HL-60 (cell line): ENCODE results near the gene FILIP1.

DNA sequence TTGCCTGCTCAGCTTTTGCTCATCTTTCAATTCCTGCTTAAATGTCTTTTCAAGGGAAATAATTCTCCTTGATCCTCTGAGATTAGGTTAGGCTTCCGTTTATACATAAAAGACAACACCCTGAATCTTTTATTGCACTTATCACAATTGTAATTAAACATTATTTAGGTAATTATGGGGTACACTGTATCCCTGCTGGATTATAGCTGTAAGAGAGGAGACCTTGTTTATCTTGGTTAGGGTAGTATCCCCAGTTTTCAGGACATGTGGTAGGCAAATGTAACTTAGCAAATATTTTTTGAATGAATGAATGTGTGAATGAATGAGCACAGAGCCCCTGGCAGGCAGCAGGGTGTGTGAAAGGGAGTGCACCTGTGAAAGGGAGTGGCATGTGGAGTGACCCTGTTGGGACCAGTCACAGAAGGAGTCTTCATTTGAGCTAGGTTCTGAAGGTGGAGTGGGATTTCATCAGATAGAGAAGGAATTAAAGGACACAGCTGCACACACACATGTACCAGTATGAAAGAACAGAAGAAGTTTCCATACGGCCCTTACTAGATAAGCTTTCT, 4.8 kb downstream of the SMAP1 start:
- RRBS: no CpG with 5 or more reads among the region's 2 CpGs

- RRBS: no CpG with 5 or more reads among the region's 47 CpGs
Observed at GRCh38 chr6:71288867-71289185, 215 bp downstream of the OGFRL1 start.

DNA sequence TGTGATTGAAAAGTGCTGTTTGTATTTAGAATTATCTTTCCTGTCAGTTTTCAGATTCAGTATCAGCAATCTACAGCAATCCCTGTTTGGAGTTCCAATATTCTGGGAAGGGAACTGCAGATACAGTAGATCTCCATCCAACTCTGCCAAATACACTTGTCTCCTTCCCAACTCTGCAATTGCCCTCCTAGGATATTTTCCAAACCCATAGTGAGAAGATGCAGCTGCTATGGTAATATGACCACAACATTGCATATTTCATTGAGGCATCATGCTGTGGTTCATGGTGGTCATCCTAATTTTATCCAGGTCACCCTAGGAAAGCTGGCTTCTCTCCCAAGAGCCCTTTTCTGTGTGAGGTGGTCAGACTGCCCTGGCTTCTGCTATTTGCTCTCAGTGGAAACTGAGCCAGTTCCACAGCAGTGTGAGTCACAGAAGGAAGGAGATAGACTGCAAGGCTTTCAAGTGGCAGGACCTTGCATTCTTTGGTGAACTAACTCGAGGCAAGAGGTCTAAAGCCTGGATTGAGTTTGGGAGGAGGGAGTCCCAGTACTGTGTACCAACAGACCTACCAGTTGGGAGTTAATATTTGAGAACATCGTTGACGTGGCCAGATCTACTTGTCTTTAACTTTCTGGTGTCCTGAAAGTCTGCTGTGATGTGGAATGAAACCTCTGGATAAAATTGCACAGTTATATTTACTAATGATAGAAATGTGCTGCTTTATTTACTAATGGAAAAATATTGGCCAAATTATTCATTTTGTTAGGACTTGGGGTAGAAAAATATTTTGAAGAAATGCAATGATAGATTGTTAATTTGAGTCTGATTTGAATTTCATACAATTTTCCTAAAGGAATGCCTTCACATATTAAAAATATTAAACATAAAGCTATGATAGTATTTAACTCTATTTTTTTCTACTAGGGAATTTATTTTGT, 5.7 kb downstream of the OGFRL1 start:
- RRBS: no CpG with 5 or more reads among the region's 3 CpGs

DNA sequence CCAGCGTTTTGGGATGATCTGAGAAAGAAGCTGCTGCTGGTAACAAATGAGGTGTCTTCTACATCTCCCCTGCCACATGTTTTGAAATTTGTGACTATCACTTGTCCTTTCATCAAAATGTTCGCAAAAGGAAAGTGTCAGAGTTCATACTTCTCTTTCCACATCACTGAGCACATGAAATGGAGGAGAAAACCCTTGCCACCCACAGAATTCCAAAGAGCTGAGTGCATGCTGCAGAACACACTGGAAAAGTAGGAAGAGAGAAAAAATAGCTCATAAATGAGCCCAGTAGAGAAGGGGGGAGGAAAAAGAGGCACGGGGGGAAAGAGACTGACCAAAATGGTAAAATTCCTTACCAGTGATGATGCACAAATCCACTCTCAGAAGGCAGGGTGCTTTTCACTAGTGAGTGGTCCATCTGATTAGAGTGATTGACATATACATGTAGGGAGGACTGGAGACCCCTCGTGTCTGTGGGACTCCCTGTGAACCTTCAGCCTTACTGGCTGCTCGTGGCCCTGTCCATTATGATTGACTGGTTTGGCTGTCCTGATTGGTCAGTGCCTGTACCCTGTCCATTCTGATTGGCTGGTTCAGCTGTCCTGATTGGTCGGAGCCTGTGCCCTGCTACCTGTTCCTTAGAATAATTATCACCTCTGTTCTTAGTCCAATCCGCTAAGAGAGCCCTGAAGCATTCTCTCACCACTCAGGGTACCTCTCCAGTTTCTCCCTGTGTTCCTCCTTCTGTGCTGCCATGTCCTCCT, 180.6 kb downstream of the OGFRL1 start:
- RRBS: no CpG with 5 or more reads among the region's 7 CpGs

DNA sequence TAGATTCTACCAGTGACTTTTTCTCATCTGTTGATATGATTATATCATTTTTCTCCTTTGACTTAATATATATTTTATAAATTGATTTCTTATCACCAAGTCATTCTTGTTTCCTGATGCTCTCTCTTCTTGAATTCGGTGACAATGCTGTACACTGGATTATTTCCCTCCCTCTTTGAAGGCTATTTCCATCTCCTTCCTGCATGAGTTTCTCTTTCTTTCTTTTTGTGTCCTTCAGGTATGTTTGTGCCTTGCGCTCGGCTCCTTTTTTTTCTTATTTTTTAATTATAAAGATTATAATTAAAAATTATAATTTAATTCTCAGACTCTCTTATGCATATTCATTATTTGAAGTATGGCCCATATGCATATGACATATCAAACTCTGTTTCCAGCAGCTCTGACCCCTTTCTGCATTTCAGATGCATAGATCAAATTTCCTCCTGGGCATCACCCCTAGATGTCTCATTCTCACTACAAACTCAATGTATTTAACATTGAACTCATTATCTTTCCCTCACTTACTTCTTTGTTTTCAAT, 232.8 kb upstream of the RIMS1 start:
- RRBS: no CpG with 5 or more reads among the region's 3 CpGs

DNA sequence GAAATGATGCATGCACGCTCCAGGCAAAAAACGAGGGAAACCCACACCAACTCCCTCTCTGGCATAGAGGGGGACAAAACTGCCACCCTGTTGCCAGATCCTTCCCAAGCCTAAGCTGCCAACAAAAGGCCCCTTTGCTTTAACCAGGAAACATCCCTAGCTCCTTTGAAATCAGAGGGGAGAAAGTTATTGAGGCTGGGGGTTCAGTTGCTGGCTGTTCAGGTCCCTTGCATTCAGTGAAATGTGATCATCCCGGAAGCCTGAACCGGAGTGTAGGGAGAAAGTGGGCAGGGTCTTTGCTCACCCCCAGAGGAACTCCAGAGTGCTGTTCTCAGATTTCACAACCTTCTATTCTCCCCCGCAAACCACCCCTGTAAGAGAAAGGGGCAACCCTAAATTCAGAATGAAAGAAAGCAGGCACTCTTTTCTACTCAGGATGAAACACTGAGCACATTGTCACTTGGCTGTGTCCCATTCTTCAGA, 139.9 kb downstream of the KHDC1L start:
- RRBS: no CpG with 5 or more reads among the region's 5 CpGs

GRCh38 chr6:73309359-73309628, 44.8 kb downstream of the DPPA5 start:
- RRBS: no CpG with 5 or more reads among the region's 8 CpGs

- RRBS: no CpG with 5 or more reads among the region's 71 CpGs
Observed at GRCh38 chr6:73309629-73310768, 44.1 kb downstream of the DPPA5 start.

- RRBS: no CpG with 5 or more reads among the region's 5 CpGs
Observed at GRCh38 chr6:73505524-73505987, 15.3 kb downstream of the EEF1A1 start.

DNA sequence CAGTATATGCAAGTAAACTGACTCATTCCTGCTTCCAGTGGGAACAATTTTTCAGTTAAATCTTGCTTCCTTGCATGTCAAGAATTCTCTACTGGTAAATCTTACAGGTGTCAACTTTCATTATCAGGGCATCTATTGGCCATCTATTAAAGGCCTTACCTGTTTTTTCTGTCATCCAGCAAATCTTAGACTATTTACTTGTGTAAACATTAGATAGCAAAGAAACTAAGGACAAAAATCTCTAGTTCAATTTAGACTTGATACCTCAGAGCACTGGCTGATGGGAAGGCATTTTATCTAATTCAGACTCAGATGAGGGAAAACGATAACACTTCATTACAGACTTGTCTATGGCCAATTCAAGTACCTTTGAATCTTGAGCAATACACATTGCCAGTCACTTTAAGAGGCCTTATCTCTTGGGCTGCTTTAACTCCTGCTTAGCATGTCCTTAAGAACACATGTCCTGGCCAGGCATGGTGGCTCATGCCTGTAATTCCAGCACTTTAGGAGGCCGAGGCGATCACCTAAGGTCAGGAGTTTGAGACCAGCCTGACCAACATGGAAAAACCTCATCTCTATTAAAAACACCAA, 4.9 kb downstream of the EEF1A1 start:
- RRBS: no CpG with 5 or more reads among the region's 3 CpGs

DNA sequence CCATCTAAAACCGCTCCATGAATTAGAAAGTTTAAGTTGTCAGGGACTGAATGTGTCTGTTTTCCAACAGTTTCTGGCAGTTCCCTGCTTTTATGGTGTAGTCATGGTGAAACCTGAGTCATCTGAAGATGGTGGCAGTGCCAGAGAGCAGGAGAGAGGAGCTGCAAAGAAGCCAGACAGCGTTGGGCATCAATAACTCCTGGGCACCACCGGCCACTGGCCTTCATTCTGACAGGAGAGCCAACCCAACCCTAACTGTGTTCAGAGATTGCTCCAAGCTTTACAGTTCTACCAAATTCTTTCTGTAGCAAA, 902 bp upstream of the CD109 start:
- RRBS: no CpG with 5 or more reads among the region's 3 CpGs

GRCh38 chr6:73798476-73799135, 102.6 kb downstream of the CD109 start:
- RRBS: no CpG with 5 or more reads among the region's 2 CpGs

GRCh38 chr6:75098635-75099217, 107.1 kb downstream of the COL12A1 start:
- RRBS: no CpG with 5 or more reads among the region's 5 CpGs

DNA sequence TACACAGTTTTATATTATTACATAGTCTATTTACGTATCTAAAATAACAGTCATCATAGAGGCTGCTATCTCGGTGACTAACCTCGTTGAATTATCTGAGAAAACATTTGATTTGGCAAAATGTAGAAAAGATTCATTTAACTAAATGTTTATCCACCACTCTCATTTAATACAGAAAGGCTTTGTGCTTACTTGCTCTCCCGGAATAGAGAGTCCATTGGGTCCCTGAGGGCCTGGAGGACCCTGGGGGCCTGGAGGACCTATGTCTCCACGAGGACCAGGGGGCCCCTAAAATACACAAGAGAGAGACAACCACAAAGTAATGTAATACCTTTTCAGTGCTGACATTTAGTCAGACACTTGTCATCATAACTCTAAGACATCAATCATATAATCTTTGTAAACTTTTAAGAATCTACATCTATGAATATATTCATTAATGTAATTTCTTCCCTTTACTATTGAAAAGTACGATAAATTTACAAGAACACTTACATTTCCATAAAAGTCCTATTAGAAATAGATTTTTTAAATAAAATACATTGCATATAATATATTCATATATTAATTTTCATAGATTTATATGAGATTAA, 103.4 kb downstream of the COL12A1 start:
- RRBS: no CpG with 5 or more reads among the region's 6 CpGs

DNA sequence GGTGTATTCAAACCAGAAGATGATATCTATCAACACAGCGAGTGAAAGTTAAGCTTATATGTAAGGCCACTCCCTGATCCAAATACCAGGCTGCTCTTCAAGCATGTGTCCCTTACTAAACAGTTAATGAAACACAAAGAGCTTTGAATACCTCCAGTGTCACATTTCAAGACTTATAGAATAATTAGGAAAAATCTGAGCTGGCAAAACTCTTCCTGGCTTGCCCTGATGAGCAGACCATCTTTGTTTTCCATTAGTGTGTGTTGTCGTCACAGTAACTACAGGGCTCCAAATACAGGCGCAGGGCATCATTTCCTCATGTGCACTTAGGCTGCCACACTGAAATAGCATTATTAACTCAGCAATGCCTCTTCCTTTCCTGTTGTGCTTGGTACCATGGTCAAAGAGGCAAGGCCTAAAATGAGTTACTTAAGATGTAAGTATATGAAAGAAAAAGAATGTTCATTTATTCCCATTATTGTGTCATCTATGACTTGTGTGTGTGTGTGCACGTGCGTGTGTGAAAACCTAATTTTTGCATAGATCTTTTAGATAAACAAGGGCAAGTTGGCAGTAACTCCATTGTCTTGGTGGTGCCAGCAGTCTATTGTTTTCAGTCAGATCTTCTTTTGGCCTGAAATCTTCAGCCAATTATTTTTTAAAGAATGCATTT, 6.4 kb downstream of the FILIP1 start:
- RRBS: no CpG with 5 or more reads among the region's 5 CpGs

GRCh38 chr6:75493200-75494281, at the start of gene FILIP1:
Gene FILIP1 (minus strand): TSS chr6:75493800.
- RRBS: 48% methylated on average over 4 of the region's 12 CpGs

GRCh38 chr6:75602221-75603242, 852 bp downstream of the SENP6 start:
- RRBS: 3% methylated on average over 31 of the region's 75 CpGs

DNA sequence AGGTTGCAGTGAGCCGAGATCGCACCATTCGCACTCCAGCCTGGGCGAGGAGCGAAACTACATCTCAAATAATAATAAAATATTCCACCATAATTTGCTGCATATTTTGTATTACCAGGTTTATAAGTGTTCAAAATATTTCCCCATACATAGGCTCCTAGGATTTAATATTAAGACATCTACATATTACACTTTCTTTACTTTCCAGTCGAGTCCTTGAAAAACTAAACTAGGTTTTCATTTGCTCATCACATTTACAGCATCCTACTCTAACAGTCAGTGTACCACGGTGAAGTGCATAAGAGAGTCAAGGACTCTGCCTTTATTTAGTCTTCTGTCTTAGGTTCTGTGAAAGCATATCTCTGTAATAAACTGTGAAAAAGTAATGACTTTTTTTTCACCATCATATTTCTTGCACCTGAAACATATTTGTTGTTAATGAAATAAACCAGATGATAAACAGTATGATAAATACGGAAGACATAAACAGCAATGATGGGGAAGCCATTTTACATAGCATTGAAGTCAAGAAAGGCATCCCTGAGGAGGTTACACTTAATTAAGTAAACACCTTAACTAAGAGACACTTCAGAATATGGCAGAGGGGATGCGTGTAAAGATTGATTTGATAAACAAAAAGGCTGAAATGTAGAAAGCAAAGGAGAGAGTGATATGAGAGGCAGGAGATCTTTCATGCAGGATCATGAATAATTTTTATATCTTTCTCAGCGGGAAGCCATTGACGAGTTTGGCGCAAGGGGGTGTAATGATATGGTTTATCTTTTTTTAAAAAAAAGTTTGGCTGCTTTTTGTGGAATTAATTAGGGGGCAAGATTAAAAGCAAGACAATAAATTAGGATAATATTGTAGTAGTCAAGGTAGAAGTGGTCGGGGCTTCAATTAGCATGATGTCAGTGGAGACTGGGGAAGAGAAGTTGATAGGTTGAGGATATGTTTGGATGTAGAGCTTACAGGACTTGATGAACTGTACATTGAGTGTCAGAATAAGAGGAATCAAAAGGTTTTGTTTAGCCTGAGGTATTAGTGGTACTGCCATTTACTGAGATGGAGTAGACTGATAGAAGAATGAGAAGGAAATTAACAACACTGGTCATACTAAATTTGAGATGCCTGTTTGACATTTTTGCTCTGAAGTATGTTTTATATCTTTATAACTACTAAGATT, 3.7 kb downstream of the SENP6 start:
- RRBS: no CpG with 5 or more reads among the region's 13 CpGs

DNA sequence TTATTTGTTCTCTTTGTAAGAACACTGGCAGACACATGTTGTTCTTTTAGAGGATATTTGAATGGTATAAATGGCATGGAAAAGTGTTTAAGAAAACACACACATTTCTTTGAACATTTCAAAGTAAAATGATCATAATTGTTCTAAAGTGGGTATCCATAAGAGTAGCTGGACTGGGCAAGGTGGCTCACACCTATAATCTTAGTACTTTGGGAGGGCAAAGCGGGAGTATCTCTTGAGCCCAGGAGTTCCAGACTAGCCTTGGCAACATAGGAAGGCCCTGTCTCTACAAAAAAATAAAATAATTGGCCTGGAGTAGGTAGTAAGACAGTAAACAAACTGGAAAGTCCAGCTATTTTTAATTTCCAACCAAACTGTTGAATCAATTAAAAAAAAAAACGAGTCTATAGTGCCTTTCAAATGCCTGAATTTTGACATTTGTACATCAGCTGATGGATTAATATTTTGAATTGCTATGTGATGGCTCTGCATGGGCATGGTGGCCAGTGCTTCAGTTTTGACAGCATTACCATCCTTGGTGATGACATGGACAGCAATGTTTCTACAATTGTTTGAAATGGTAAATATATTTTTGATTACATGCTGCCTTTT, 40.0 kb downstream of the SENP6 start:
- RRBS: no CpG with 5 or more reads among the region's 2 CpGs

- RRBS: no CpG with 5 or more reads among the region's 2 CpGs
Observed at GRCh38 chr6:75830268-75830669, 81.2 kb downstream of the MYO6 start.